ENCODE results near the gene HM13.

- PRO-cap, 3 experiments, result no peak in any of the 3 experiments
- RRBS, result no CpG with 5 or more reads among the region's 14 CpGs
These were observed 72.6 kb downstream of the NINL start for GRCh38 chr20:25512665-25513127.

DNA sequence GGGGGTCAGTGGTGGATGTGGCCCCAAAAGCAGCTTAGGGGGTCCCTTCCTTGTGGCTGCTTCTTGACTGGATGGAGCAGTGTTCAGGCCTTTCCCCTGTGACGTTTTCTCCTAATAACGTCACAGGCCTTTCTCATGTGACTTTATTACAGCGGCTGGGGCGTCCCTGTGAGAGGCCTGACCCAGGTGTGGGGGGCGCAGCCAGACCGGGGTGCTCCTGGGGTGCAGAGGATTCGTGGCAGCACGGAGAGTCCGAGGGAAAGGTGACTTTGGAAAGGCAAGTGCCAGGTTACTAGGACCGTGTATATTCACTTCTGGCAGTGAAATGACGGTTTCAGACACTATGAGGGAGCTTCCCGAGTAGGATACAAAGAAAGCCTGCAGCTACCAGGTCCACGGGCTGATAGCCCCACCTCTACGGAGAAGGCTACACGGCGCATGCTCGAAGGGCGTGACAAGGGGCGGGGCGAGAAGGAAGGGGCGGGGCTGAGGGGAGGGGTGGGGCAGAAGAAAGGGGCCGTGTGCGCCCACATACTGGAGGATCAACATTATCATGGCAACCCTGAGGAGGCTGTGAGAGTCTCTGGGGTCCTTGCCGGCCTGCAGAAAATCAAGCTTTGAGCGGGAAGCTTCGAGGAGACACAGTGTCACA, 54.2 kb upstream of the ZNF337 start:
- PRO-cap, 3 experiments, result peak in 3 of 3 experiments; most common plus-strand start position 171 of the sequence (in 2); most common minus-strand start position 405 of the sequence (in 2)
- RRBS, result no CpG with 5 or more reads among the region's 26 CpGs

DNA sequence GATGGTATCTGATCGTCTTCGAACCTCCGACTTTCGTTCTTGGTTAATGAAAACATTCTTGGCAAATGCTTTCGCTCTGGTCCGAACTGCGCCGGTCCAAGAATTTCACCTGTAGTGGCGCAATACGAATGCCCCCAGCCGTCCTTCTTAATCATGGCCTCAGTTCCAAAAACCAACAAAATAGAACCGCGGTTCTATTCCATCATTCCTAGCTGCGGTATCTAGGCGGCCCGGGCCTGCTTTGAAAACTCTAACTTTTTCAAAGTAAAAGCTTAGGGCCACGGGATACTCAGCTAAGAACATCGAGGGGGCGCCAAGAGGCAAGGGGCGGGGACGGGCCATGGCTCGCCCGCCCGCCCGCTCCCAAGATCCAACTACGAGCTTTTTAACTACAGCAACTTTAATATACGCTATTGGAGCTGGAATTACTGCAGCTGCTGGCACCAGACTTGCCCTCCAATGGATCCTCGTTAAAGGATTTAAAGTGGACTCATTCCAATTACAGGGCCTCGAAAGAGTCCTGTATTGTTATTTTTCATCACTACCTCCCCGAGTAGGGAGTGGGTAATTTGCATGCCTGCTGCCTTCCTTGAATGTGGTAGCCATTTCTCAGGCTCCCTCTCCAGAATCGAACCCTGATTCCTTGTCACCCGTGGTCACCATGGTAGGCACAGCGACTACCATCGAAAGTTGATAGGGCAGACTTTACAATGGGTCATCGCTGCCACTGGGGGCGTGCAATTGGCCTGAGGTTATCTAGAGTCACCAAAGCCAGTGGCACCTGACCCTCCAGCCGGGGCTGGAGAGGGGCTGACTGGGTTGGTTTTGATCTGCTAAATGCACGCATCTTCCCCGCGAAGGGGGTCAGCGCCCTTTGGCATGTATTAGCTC, 1958.1 kb upstream of the DEFB115 start:
- PRO-cap, 3 experiments, result no peak in any of the 3 experiments
- RRBS, result no CpG with 5 or more reads among the region's 41 CpGs

DNA sequence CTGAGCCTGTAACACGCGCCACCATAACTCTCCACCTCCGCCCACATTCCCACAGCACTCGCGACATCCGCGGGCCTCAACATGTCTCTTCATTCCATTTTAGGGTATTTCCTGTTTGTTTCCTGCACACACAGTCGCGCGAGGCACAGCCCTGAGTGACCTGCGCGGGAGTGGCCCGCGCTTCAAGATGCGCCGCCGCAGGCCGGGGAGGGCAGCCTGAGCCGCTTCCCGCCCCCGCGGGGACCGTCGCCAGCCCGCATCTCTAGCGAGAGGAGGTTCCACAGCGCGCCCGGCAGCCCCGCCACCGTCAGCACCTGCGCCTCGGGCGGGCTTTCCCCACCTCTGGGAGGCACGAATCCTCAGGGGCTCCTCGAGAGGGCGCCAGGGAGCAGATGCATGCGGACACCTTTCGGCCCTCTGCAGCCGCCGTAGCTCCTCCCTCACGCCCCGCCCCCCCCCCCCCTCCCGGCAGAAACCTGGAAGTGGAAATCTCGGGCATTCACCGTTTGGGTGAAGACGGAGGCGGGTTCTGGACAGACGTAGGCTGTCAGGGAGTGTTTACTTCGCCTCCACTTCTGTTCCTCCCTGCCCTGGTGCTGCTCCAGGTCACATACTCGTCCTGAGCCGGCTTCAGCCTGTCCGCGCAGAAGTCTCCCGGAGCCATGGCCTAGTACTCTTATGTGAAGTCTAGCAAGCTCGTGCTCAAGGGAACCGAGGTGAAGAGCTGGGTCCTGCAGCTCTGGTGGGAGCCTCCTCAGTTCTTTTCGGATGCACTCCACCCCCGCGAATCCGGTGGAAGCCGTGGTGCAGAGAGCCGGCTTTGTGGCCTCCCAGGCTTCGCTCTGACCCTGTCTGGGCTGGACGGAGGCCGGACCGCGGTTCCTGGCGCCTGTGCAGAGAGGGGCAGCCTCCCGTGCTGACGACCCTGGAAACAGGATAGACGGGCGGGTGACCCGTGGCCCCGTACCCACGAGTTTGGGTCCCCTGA, 880.5 kb upstream of the DEFB115 start:
- PRO-cap, 3 experiments, result peak in 3 of 3 experiments; most common plus-strand start position 498 of the sequence (in 3); most common minus-strand start position 344 of the sequence (in 3)
- RRBS, result 5% methylated on average over 8 of the region's 76 CpGs

GRCh38 chr20:30586303-30586604, 671.2 kb upstream of the DEFB115 start:
- PRO-cap, 3 experiments, result no peak in any of the 3 experiments
- RRBS, result no CpG with 5 or more reads among the region's 20 CpGs

GRCh38 chr20:31475518-31475925, 434 bp downstream of the REM1 start:
- PRO-cap, 3 experiments, result no peak in any of the 3 experiments
- RRBS, result 5% methylated on average over 7 of the region's 22 CpGs

GRCh38 chr20:31514176-31515406, at the start of gene HM13:
Gene HM13, plus strand, starts transcription at chr20:31514442.
- PRO-cap, 3 experiments, result peak in 3 of 3 experiments; most common plus-strand start chr20:31514514 (in 3); most common minus-strand start chr20:31514342 (in 1)
- RRBS, result 2% methylated on average over 22 of the region's 88 CpGs

DNA sequence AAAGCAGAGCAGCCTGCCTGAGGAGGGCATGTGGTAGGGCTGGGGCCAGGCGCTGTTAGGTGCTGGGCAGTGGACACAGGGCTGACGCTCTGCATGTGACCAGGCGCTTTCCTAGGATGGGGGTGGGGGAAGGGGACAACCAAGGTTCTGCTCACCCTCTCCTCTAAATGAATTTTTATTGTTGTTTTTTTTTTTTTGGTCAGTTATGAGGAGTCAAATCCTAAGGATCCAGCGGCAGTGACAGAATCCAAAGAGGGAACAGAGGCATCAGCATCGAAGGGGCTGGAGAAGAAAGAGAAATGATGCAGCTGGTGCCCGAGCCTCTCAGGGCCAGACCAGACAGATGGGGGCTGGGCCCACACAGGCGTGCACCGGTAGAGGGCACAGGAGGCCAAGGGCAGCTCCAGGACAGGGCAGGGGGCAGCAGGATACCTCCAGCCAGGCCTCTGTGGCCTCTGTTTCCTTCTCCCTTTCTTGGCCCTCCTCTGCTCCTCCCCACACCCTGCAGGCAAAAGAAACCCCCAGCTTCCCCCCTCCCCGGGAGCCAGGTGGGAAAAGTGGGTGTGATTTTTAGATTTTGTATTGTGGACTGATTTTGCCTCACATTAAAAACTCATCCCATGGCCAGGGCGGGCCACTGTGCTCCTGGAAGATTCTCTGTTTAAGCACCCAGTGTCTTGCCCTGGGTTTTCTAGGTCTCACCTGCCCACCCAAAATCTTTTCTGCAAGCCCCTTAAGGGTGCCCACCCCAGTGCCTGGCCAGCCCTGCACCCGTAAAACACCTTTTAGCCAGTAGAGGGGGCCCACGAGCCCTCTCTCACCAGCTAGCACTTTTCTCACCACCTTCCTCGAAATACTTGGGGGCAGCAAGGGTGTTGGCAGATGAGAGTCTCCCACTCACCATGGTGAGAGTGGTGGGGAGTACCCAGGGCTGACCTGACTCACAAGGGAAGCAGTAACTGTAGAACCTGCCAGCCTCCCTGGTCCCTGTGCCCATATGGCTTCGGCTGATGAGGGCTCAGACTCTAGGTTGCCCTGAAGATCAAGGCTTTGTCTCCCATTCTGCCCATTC, 22.1 kb downstream of the MCTS2 start:
- PRO-cap, 3 experiments, result no peak in any of the 3 experiments
- RRBS, result no CpG with 5 or more reads among the region's 14 CpGs

- PRO-cap, 3 experiments, result peak in 3 of 3 experiments; most common plus-strand start chr20:31573010 (in 3); most common minus-strand start chr20:31572821 (in 3)
- RRBS, result 0% methylated on average over 5 of the region's 45 CpGs
These were observed 25.3 kb downstream of the MCTS2 start for GRCh38 chr20:31572236-31573181.

DNA sequence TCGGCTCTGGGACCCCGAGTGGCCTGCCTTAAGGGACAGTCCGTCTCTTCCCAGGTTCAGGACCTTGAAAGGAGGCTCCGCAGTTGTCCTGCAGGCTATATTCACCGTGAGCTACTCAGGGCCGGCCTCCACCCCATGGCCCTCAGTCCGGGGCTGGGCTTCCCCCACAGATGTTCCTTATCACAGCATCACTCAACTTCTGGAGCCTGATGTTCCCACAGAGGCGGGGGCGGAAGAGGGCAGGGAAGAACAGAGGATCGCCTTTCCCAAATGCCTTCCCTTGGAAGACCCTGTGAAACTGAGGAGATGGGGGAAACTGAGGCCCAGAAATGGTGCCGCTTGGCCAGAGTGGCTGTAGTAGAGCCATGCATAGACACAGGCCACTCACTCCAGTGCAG, 4.4 kb upstream of the COX4I2 start:
- PRO-cap, 3 experiments, result no peak in any of the 3 experiments
- RRBS, result no CpG with 5 or more reads among the region's 11 CpGs

GRCh38 chr20:31662214-31662738, 24.6 kb downstream of the COX4I2 start:
- PRO-cap, 3 experiments, result no peak in any of the 3 experiments
- RRBS, result no CpG with 5 or more reads among the region's 5 CpGs

DNA sequence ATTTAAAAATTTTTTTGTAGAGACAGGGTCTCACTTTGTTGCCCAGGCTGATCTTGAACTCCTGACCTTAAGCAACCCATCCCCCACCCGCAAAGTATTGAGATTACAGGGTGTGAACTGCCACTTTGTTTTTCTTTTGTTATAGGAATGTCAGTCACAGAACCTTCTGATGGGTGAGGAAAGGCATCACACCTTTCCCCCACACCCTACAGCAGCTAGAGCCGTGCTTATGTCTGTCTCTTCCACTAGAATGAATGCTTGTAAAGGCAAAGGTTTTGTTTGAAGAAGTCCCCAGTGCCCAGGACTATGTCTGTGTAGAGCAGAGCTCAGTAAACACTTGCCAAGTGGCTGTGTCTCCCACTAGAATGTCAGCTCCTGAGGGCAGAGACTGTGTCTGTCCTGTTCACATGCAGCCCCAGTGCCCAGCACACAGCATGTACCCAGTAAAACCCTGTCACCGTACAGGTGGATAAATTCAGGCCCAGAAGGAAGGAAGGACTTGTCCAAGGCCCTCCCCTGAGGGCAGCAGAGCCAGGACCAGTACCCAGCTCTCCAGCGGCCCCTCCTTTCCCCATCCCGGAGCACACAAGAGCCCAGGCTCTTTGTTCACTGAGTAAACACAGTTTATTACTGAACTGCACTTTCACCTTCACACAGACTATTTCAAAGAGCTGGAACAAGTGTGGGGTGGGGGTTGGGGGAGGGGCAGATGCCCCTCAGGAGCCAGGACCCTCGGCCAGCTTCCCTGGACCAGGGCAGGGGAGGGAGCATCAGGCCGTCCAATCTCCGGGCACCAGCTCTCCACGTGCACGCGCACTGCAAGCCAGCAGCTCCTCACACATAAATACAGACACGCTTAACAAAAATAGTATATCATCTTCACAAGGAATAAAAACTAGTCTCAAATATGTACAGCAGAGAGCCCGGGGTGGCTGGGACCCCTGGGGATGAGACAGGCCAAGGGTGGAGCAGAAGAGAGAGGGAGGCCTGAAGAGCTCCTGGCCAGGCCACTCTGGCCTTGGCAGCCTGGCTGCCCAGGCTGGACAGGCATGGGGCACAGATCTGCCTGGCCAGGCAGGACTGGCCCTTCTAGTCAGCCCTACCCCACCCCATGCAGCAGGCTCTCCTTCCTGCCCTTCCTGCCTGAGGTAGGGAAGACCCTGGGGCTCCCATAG, 26.5 kb downstream of the COX4I2 start:
- PRO-cap, 3 experiments, result no peak in any of the 3 experiments
- RRBS, result no CpG with 5 or more reads among the region's 13 CpGs

DNA sequence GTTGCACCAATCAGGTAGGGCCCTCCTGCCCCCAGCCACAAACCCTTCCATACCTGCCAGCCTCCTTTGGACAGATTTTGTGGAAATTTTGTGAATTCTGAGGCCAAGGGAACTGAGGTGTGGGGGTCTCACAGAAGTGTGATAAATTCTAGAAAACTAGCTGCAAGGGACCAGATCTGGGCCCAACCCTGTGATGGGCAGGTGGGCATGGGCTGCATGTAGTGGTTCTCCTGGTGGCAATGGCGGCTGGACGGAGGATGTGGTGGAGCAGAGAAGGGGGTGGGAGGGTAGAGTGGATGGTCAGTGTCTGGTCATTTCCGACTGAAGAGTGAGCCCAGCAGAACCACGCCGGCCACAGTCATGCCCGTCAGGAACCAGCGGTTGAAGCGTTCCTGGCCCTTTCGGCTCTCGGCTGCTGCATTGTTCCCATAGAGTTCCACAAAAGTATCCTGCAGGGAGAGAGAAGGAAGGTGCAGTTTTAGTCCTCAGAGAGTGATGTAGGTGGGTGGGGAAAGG, 28.0 kb downstream of the COX4I2 start:
- PRO-cap, 3 experiments, result no peak in any of the 3 experiments
- RRBS, result no CpG with 5 or more reads among the region's 10 CpGs

DNA sequence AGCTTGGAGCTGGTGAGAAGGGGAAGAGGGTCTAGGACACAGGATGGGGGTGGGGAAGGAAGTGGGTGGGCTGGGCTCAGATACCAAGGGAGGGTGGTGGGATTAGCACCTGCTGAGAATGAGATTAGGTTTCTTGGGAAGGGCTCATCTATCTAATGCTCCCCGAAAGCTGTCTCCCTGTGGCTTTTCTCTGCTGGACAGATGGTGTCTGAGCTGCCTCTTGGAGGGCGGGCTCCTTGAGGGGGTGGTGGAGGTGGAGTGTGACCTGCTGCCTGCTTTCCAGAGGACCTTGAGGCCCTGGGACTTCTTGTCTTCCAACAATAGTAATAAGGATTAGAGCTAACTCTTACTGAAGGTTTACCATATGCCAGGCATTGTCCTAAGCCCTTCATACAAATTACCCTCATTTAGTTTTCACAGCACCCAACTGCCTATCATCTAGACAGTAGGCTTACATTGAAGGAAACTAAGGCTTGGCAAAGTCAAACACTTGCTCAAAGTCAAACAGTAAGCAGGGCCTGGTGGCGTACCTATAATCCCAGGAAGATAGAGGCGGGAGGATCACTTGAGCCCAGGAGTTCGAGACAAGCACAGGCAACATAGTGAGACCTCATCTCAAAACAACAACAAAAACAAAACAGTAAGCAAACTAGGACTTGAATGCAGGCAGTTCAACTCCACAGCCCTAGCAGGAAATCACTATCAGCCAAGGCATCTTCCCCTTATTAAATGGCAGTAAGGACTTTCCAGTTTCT, 28.2 kb downstream of the BCL2L1 start:
- PRO-cap, 3 experiments, result no peak in any of the 3 experiments
- RRBS, result no CpG with 5 or more reads among the region's 5 CpGs

DNA sequence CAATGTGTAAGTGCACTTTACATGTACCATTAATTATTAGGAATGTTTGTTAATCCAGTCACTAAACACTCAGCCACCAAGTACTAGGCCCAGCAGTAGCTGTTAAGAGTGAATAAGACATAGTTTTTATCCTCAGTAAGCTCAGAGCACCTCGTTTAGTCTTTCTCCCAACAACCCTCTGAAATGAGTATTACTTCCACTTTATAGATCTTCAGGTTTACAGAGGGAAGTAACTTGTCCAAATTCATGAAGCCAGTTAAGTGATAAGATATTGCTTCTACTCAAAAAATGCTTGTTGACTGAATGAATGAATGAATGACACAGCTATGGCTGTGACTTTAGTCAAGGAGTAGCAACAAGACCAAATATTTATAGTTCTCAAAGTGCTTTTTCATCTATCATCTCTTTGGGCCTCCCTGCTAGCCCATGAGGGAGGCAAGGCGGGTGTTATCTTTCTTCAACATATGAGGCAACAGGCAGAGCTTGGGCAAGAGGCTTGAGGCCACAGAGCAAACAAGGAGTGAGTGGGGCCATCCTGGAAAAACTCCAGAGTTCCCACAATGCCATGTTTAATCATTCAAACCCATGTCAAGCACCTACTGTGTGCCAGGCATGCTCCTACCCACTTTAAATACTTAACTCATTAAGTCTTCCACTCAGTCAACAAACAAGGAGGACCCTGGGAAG, 16.1 kb downstream of the BCL2L1 start:
- PRO-cap, 3 experiments, result no peak in any of the 3 experiments
- RRBS, result no CpG with 5 or more reads among the region's 2 CpGs

- PRO-cap, 3 experiments, result peak in 3 of 3 experiments; most common plus-strand start chr20:31723733 (in 1); most common minus-strand start chr20:31723916 (in 3)
- RRBS, result 2% methylated on average over 52 of the region's 70 CpGs
These were observed 863 bp upstream of the BCL2L1 start for GRCh38 chr20:31723403-31724059.

DNA sequence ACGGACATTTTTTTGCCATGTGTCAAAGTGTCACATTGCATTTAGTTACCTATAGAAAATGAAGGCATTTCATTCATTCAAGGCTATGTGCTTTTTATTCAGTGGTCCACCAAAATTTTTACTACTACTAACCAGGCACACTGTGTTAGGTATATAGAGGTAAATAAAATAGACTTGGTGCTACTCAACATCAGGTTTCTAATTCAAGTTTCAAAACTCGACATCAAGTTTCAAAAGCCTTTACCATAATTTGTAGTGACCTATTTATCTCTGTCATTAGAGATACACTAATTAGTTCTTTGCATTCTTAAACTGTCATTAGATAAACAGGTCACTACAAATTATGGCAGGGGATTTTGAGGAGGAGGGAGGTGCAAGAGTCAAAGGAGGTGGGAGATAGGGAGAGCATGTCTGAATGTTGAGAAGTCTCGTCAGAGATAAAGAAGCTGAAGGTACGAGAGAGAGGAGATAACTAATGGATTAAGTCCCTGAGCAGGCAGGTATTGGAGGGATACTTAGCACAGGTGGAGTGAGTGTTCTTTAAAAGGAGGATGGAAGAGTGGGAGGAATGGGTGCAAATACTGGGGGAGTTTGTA, 39.8 kb upstream of the MYLK2 start:
- PRO-cap, 3 experiments, result no peak in any of the 3 experiments
- RRBS, result no CpG with 5 or more reads among the region's 4 CpGs

DNA sequence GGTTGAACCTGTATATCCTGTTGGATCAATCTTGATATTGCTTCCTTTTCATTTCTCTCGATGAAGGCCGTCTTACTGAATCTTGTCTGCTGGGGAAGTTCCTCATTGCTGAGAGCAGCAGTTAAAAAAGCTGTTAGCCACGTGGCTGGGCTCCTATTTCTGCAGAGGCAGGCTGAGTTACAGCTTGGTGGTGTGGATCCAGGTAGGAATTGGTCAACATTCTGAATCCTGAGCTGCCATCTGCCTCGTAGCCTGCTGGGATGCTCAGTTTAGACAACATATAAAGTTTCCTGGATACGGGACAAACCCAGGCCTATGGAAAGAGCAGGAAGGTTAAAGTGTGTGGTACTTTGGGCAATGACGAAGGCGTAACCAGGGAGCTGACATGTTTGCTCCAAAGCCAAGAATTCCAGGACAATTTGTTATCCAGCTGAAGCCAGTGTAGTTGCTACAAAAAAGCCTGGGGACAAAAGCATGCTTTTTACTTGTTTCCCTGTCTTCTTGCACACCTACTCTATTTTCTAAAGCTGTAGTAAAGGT, 12.6 kb upstream of the MYLK2 start:
- PRO-cap, 3 experiments, result no peak in any of the 3 experiments
- RRBS, result no CpG with 5 or more reads among the region's 7 CpGs

DNA sequence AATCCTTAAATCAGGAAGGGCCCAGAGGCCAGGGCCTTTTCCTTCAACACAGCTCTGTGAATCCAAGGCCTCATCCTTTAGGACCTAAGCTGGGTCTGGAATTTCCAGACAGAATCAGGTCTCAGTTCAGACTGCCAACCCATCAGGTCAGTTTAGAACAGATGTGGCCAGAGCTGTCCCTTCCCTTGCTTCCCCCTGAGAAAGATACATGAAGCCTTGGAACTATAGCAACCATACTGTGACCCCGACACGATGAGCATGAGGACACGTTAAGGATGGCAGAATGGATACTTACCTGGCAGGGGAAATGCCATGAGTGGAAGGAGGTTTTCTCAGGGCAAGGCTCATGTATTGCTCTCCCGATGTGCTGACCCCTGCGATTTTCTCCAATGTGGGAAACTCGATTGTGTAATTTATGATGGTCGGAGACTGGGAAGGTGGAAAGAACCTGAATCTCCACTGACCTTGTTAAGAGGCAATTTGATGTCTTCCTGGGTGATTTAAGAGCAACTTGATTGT, 30.6 kb downstream of the TTLL9 start:
- PRO-cap, 3 experiments, result no peak in any of the 3 experiments
- RRBS, result no CpG with 5 or more reads among the region's 7 CpGs

DNA sequence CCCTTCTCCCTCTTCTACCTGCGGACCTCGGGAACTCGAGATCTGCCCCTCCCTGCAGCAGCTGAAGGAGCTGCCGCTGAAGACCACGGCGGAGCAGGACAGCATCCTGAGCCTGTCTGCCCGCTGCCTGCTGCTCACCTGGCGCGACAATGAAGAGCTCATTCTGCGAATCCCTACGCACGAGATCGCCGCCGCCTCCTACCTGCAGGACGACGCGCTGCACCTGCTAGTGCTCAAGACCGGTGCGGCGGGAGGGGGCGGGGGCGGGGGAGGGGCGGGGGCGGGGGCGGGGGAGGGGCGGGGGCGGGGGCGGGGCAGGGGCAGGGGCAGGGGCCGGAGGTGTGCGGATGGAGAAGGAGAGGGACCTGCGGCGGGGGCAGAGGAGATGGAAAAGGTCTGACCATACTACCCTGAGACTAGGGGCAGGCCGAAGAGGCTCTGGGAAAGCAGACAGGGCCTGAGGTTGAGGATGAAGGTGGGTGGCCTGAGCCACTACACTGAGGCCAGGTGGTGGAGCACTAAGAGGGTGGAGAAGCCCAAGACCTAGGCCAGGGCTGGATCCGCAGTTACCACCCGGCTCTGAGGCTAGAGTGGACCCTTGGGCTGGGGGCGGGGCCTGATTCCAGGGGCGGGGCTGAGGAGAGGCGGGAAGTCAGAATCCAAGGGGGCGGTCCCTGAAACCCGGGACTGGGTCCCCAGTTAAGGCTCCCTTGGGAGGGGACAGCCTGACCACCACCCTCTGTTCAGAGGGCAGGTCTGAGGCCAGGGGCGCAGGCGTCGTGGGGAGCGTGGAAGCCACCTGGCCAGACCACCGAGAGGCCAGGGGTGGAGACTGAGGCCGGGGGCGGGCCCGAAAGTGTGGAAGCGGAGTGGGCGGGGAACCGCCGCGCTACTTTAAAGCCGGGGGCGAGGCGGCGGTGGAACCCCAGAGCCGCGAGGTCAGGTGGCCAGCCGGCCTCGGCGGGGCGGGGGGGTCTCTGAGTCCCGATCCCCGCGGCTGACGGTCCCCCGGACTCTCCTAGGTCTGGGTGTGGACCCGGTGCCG, 8.0 kb downstream of the CCM2L start:
- PRO-cap, 3 experiments, result peak in 3 of 3 experiments; most common plus-strand start position 928 of the sequence (in 3)
- RRBS, result 2% methylated on average over 26 of the region's 71 CpGs

Measured in breast (tissue), 4 donors.